Bronchus fibroblast of lung (primary cell): ENCODE measurements around a stretch of chr6.

- RAMPAGE, long total RNA, result no peak
Observed at GRCh38 chr6:14119597-14120514, 2.3 kb downstream of the CD83 start.

DNA sequence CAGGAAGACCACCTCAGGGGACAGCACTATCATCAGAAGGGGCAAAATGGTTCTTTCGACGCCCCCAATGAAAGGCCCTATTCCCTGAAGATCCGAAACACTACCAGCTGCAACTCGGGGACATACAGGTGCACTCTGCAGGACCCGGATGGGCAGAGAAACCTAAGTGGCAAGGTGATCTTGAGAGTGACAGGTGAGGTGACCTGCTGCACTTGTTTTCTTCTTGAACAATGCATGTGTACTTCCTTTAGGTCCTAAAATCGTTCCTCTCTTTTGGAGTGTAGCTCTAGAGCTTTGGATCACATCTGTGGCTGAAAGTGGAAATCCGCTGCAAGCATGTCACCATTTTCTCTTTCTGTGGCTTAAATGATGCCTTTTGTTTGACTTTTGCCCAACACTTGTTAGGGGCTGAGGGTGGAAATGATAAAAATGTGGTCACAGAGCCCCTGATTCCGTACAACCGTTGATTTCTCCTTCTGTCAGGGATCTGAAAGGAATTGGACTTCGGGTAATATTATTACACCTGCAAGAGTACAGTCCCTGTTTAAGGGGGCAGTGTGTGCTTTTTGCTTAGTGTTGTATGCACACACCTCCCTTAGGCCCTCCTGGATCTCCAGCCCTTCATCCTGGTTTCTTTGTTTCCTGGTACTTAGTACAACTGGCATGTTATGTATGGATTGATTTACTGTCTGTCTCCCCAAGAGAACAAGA is 14.1 kb downstream of the CD83 start:
- RAMPAGE, long total RNA, result no peak

DNA sequence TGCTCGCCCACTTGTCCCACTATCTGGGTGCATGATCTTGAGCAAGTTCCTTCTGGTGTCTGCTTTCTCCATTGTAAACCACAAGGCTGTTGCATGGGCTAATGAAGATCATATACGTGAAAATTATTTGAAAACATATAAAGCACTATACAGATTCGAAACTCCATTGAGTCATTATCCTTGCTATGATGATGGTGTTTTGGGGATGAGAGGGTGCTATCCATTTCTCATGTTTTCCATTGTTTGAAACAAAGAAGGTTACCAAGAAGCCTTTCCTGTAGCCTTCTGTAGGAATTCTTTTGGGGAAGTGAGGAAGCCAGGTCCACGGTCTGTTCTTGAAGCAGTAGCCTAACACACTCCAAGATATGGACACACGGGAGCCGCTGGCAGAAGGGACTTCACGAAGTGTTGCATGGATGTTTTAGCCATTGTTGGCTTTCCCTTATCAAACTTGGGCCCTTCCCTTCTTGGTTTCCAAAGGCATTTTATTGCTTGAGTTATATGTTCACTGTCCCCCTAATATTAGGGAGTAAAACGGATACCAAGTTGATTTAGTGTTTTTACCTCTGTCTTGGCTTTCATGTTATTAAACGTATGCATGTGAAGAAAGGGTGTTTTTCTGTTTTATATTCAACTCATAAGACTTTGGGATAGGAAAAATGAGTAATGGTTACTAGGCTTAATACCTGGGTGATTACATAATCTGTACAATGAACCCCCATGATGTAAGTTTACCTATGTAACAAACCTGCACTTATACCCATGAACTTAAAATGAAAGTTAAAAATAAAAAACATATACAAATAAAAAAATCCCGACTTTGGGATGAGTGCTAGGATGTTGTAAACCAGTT is 18.7 kb downstream of the CD83 start:
- RAMPAGE, long total RNA, result no peak

- RAMPAGE, long total RNA, result no peak
Observed at GRCh38 chr6:14889623-14890003, 356.3 kb upstream of the JARID2 start.

DNA sequence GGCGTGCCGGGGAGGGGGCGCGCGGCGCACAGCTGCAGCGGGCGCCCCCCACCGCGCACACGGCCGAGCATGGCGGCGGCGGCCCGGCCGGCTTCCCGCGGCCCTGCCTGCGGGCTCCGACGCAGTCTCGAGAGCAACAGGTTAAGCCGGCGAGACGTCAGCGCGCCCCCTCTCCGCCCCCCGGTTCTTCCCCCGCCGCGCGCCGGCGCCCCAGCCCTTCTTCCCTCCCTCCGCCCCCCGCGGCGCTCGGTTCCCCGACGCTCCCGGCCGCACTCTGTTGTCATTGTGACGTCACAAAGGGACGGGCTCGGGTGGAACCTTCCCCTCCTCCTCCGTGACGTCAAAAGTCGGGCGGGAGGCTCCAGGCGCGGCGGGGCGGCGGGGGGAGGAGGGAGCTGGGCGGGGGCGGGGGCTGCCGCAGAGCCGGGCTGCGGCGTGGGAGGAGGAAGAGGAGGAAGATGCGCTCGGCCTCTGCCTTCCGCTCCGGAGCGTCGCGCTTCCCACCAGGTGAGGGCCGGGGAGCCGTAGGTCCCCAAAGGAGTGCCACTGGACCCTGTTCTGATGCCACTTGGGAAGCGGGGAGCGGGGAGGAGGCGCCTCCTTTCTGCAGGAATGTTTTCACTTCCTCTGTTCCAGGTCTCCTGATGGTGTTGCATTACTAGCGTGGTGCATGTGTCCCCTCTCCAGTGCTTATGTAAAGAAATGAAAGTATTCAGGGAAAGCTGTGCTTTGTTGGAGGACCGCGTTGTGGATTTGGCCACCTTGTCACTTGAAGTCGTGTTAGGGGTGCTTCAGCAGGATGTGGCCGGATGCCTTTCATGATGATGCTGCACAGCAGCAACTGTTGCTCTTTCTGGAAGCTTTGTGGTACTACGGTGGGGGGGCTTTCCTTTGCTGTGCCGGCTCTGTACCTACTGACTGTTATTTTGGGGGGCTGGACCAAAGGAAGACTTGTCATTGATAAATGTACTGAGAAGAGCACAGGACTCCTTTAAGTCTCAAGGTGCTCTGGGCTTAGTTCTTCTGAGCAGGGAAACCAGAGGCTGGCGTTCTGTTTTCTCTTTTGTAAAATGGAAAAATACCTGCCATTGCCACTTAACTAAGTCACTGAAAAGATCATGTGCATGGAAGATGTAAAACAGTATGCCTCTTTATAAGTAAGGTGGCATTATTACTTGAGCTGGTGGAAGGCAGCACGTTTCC is 3.0 kb downstream of the JARID2 start:
- RAMPAGE, long total RNA, result no peak

DNA sequence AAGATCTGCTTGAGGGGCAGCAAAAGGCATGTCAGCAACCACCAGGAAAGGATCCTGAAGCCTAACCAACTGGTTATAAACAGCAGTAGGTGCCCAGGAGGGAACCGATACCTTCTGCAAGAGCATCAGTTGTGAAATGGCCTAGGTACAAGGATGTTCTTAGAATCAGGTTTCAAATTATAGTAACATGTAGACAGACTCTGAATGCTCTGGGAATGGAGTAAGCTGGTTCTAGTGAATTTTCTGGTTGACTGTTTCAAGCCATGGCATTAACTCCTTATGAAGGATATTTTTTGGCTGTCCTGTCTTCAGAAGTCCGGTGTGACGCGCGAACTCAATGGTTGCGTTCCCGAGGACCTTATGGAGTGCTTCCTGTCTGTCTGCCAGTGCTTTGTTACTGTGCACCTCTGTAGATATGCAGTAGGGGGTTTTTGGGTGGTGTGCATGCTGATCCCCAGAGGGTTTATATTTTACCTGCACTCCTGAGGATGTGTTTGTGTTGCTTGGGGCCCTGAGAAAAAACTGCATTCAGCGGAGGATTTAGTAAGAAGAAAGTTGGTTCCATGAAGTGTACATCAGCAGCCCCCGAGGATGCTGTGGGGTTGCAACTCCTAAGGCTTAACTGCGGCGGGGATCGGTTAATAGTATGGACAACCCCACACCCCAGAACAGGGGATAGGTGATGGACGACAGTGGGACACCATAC is 21.6 kb downstream of the JARID2 start:
- RAMPAGE, long total RNA, result no peak

GRCh38 chr6:15292890-15293766 is 47.3 kb downstream of the JARID2 start:
- RAMPAGE, long total RNA, result no peak

- RAMPAGE, long total RNA, result no peak
Observed at GRCh38 chr6:15322039-15322723, 76.3 kb downstream of the JARID2 start.

DNA sequence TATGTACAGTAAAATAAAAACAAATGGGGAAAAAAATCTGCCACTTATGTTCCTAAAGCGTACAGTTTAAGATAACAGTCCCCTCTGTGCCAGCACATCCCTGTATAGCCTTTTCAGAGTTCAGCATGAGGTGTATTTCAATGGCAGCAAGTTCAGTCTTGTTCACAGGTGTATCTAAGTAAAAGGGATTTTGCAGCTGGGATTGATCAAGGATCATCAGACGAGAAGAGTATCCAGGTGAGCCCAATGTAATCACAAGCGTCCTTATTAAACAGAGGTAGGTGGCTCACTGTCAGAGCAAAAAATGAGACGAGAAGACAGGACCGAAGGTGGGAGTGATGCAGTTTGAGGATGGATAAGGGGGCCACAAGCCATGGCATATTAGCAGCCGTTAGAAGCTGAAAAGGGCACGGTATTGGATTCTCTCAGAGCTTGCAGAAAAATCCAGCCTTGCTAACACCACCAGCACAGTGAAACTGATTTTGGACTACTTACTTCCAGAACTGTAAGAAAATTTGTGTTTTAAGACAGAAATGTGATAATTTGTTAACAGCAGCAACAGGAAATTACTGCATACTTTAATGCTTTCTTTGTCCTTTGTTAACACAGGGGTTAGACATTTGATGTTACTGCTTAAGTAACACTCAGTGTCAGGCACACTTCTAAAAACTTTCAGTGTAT is 108.2 kb downstream of the JARID2 start:
- RAMPAGE, long total RNA, result no peak

DNA sequence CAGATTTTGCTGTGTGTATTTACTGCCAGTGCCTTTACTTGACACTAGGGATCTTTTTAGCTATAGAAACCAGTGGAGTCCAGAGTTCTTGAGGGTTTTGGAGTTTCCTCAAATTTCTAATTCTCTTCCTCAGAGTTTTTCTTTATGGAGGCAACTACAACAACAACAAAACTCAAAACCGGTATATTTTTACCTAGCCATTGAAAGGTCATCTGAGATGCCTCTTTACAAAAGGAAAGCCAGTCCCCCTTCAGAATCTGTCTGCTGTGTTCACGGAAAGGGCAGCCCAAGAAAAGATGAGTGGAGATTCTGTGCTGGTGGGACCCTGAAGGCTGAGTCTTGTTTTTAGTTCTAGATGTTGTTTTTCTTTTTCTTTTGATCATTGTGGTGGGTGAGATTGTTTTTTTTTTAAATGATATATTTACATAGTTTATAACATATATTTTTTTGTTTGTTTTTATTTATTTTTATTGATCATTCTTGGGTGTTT is 168.5 kb downstream of the JARID2 start:
- RAMPAGE, long total RNA, result no peak

GRCh38 chr6:15522063-15522580 is 140.7 kb downstream of the DTNBP1 start:
- RAMPAGE, long total RNA, result no peak

GRCh38 chr6:15551600-15552329 is 111.1 kb downstream of the DTNBP1 start:
- RAMPAGE, long total RNA, result no peak

DNA sequence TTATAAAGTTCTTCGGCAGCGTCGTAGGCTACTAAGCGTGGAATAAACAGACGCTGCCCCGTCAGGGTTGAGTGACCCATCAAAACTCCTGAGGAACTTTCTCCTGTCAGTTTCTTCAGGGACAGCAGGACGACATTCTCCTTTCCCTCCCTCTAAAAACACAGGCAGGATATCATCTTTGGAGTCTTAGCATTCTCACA is 28.8 kb upstream of the DTNBP1 start:
- RAMPAGE, long total RNA, result no peak

GRCh38 chr6:15900991-15902171 is 227.5 kb upstream of the MYLIP start:
- RAMPAGE, long total RNA, result no peak

GRCh38 chr6:16059955-16060740 is 68.7 kb upstream of the MYLIP start:
- RAMPAGE, long total RNA, result no peak

DNA sequence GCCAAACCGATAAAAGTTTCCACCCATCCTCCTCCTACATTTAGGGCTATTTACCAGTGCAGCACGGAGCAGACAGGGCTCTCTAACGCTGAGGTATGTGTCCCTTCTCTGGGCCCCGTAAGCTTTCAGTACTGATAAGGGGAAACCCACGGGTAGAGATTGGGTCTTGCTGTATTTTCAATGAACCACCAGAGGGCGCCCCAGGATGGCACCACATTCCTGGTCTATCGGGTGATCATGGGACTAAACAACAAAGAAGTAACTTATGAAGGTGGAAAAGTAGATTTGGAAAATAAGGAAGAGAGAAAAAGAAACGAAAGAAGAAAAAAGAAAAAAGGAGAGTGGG is 93.7 kb downstream of the GMPR start:
- RAMPAGE, long total RNA, result no peak

DNA sequence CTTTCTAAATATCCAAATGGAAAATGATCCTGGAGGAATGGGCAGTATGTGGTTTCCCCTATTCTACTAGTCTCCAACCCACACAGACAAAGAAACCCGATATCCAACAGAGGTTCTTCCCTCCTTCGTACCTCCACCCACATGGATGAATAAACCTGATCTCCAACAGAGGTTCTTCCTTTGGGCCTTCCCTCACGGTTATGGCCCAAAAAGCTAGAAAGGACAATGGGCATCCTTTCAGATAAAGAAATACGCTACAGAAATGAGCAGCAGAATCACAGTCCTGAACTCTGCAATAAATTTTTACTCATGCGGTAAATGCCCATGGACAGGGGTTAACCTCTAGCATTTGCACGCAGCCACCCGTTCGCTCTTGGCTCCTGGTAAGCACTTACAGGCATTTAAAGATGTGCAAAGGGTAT is 130.8 kb downstream of the GMPR start:
- RAMPAGE, long total RNA, result no peak

- RAMPAGE, long total RNA, result no peak
Observed at GRCh38 chr6:16473836-16474528, 235.6 kb downstream of the GMPR start.

- RAMPAGE, long total RNA, result no peak
Observed at GRCh38 chr6:16481580-16482451, 243.4 kb downstream of the GMPR start.

DNA sequence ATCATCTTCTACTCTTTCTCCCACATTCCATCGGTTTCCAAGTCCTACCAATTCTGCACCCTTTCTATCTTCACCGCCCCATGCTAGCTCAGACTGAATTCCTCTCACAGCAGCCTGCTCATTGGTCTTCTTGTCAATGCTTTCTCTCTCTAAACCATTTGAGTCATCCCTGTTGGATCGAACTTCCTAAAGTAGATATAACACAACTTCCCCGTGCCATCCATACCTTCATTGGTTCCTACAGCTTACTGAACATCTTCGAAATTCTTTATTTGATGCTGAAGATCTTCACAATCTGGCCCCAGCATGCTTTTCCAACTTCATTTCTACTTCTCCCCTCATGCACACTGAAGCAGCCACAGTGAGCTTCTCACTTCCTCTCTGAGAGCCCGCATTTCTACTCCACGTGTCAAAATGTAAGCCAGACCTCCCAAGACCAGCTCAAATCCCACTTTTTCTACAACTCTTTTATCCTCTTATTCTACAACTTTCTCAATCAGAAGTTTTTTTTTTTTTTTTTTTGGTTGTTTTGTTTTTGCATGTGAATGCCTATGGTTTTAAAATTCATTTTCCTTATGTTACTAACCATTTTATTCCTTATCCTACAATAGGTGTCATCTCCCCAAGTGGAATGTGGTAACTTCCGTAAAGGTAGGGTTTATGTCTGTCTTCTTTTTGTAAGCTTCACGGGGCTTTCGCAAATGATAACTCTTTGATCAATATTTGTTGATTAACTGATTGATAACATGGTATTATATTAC is 254.7 kb downstream of the GMPR start:
- RAMPAGE, long total RNA, result no peak